Urinary bladder (tissue), 3 donors: ENCODE results near the gene RFTN1.

- PRO-cap, result no peak
- RAMPAGE, long total RNA, result no peak
Measured at GRCh38 chr3:16278816-16279855, 14.1 kb downstream of the OXNAD1 start.

DNA sequence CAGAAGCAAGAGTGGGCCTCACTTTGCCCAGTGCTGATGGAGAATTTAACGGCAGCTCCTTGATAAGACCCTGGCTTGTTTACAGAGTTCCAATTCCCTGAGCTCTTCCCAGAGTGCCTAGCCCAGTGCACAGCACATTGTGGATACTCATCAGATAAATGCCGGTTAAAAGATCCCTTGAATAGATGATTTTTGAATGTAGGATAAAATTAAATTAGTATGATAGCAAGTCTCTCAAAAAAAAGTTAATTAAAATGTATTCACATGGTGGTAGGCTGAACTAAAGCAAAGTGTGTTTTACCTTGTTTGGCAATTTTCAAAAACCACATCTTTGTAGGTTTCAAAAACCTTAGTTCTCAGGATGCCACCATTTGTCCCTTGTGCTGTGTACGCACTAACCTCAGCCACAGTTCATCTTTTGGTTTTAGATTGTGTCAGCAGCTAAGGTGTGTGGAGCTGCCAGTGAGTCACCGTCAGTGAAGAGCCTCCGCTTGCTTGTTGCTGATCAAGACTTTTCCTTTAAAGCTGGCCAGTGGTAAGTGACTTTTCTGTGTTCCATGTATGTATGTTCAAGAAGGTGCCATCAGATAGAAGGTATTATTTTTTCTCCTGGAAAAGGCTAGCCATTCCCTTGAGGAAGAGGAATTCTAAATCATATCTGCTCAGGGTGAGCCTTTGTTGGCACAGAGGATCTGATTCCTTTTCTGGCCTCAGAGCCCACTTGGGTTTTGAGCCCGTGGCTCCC is 21.1 kb downstream of the OXNAD1 start:
- PRO-cap, result unidirectional peak, plus-strand start at position 462 of the sequence
- RAMPAGE, long total RNA, result no peak

DNA sequence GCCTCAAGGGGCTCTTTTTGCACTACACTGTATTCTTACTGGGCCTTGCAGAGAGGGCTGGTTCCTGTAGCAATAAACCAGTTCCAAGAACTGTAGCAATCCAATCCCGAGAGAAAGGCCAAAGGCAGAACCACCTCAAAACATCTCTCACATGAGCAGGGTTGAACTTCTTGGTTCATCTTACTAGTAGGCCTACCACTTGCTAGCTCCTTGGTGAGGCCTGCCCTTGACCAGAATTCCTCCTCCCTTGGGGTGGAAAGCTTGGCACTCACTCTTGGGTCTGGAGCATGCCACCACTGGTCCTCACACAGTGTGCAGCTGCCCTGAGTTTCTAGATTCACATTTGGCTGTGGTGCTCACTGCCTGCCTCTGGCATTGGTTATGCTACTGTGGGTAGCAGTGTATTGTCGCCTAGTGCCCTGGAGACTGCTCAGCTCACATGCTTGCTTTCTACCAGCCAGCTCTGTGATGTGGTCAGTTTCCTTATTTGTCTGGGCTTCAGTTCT is 23.6 kb downstream of the OXNAD1 start:
- PRO-cap, result no peak
- RAMPAGE, long total RNA, result no peak

GRCh38 chr3:16307157-16307697 is 42.2 kb downstream of the OXNAD1 start:
- PRO-cap, result no peak
- RAMPAGE, long total RNA, result no peak

DNA sequence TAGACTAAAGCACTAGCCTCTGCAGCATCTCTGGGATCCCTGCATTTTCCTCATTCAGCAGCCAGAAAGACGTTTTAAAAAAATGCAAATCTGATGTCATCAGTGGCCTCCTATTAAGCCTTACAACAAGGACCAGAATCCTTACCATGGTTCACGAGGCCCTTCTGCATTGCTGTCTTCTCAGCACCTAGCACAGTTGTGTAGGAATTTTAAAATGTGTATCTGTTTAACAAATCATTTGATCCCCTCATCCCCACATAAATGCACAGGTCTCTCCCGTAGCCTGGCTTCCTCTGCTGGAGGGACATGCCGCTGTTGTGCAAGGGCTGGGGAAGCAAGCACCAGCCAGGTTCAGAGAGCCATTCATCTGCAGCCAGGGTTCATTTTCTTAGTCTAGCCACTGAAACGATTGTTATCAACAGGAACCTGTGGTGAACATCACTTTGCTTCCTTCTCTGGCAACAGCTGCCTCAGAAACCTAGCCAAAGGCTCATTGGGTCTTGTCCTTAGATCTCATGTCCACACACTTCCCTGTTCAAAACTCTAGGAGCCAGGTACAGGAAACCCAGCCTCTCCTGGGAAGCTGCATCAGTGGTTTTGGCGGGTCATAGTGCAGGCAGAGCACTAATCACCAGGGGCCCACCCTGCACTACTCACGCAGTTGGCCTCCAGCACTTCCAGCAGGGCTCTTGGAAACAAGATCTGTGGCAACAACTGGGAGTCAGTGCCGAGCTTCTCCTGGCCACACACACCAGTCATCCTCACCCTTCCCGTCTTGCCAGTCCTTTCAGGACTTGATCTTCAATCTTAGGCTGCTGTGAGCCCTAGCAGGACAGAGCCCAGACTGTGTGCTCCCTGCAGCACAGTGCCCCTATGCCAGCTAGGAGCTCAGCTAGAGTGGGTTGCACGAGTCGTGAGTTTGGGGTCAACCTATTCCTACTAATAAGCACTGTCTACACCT is 47.0 kb downstream of the OXNAD1 start:
- PRO-cap, result no peak
- RAMPAGE, long total RNA, result no peak

- PRO-cap, result no peak
- RAMPAGE, long total RNA, result no peak
Measured at GRCh38 chr3:16330991-16331819, 66.2 kb downstream of the OXNAD1 start.

- PRO-cap, result no peak
- RAMPAGE, long total RNA, result no peak
Measured at GRCh38 chr3:16374549-16375040, 109.6 kb downstream of the OXNAD1 start.

GRCh38 chr3:16513401-16514163 is at the start of gene RFTN1:
Gene RFTN1 (minus strand): TSS chr3:16513699.
- PRO-cap, result bidirectional peak, plus-strand start at chr3:16513758, minus-strand start at chr3:16513649
- RAMPAGE, long total RNA, result no peak

- PRO-cap, result no peak
- RAMPAGE, long total RNA, result no peak
Measured at GRCh38 chr3:16536136-16536449, 22.6 kb upstream of the RFTN1 start.

GRCh38 chr3:16885769-16886120 is 990 bp downstream of the PLCL2 start:
- PRO-cap, result no peak
- RAMPAGE, long total RNA, result no peak

- PRO-cap, result no peak
- RAMPAGE, long total RNA, result no peak
Measured at GRCh38 chr3:16900738-16901501, 16.2 kb downstream of the PLCL2 start.

DNA sequence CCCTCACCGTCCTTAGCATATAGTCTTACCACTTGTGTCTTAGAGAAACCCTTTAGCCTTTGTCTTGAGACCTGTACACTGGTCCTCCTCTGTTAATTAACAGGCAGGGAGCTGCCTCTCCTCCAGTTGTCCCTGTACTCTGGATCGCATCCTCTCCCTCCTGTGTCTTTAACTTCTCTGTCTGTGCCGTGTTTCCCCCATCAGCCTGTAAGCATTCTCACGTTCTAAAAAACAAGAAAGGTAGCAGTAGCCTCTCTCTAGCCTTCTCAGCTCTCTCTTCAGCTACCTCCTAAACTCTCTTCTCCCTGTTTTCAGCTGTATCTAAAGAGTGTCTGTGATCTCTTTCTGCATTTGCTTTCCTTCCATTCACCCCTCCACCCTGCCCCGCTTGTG is 16.7 kb downstream of the PLCL2 start:
- PRO-cap, result no peak
- RAMPAGE, long total RNA, result no peak

- PRO-cap, result no peak
- RAMPAGE, long total RNA, result no peak
Measured at GRCh38 chr3:16916726-16917335, 32.1 kb downstream of the PLCL2 start.

GRCh38 chr3:17300389-17300909 is 415.7 kb downstream of the PLCL2 start:
- PRO-cap, result unidirectional peak, plus-strand start at chr3:17300664
- RAMPAGE, long total RNA, result no peak

GRCh38 chr3:17501485-17502755 is 240.5 kb downstream of the TBC1D5 start:
- PRO-cap, result no peak
- RAMPAGE, long total RNA, result no peak

DNA sequence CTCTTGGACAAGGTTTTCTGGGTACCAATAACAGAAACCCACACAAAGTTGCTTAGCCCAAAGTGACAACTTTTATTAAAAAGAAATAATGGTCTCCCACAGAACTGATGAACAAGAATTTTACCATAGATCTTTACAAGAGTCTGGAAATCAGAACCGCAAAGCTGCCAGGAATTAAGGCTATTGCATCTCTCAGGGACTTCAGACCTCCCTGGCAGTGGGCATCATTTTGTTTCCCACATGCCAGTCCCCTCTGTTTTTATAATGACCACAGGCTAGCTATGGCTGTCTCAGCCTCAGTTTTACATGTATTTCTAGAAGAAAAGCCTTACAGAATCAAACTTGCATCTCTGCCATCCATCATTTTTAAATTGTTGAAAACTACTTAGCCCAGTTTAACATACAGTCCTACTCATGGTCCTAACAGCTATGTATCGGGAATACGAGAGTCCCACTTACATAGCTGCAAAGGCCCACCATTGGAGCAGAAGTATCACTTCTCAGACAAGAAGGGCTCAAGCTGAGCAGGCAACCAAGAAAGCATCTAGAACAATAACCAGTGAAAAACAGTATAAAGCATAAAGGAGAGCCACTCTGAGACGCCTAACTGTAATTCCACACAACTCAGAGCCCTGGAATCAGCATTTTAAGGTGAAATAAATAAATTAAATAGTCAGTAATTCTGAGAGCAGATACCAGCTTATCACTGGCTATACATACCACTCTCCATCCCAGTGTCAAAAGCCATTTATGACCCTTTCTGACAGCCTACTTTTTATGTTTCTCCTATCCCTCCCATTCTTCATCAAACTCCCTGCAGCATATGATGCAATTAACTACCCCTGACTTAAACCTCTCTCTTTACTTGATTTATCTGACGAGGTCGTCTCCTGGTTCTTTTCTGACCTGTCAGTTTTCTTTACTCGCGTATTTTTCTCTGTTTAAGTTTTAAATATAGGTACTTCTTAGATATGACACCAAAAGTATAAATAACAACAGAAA is 29.9 kb downstream of the TBC1D5 start:
- PRO-cap, result no peak
- RAMPAGE, long total RNA, result no peak

GRCh38 chr3:18402369-18403037 is 22.6 kb downstream of the SATB1 start:
- PRO-cap, result no peak
- RAMPAGE, long total RNA, result no peak

GRCh38 chr3:18417808-18418830 is 7.0 kb downstream of the SATB1 start:
- PRO-cap, result no peak
- RAMPAGE, long total RNA, result no peak

GRCh38 chr3:18420482-18421220 is 4.5 kb downstream of the SATB1 start:
- PRO-cap, result no peak
- RAMPAGE, long total RNA, result no peak

DNA sequence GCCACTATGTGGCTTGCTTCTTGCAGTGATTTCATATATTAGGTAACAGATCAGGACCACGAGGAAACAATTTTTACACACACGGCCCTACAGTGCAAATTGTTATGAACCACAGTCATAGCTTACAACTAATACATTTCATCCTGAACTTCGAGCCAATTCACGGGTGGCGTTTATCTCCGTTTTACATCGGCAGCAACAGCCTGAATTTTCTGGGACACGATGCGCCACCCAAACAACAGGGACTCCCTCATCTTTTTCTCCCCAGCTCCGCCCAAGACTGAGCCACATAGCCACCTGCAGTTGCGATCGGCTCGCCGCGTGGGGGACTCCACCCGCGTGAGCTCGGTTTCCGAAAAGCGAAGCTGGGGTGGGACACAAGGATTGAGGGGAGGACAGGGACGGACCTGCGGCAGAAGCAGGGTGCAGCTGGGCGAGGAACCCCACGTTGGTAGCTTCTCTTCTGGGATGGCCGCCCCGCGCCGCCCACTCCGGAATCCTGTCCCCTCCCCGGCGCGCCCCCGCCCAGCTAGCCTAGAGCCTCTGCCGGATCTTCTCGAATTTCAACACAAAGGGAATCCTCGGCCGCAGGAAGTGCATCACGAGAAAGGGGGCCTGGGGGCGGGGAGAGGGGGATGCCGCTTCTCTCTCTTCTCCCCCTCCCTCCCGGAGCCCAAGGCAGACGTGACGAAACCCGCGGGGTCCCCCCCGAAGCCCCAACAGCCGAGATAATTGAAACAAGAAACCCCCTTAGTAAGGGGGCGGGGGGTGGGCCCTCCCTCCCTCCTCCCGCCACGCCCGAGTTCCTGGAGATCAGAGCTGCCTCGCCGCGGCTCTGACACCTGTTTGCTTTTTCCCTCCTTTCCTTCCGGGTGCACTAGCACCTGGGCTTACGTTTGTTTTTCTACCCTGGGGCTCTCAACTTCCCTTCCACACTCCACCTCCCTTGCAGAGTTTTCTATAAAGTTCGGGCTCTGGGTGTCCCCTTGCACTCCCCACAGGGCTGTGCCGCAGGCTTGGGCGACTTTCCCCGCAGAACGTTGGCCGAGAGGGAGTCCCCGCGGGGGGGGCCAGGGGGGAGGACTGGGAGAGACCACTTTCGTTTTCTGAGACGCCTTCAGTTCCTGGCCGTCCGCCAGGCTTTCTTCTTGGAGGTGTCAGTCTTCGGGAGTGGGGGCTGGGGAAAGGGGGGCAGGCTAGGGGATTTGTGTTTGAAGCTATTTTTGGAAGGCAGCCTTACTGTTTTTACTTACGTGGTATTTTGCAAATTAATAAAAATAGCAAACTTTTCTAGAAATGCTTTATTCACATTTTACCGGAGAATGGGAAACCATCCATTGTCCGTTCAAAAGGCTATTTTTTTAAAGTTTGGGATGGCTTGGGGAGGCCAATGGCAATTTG is 1.4 kb upstream of the KCNH8 start:
- PRO-cap, result unidirectional peak, plus-strand start at position 380 of the sequence; bidirectional peak, plus-strand start at position 571 of the sequence, minus-strand start at position 536 of the sequence
- RAMPAGE, long total RNA, result no peak